ENCODE results near the gene ARHGDIA.

DNA sequence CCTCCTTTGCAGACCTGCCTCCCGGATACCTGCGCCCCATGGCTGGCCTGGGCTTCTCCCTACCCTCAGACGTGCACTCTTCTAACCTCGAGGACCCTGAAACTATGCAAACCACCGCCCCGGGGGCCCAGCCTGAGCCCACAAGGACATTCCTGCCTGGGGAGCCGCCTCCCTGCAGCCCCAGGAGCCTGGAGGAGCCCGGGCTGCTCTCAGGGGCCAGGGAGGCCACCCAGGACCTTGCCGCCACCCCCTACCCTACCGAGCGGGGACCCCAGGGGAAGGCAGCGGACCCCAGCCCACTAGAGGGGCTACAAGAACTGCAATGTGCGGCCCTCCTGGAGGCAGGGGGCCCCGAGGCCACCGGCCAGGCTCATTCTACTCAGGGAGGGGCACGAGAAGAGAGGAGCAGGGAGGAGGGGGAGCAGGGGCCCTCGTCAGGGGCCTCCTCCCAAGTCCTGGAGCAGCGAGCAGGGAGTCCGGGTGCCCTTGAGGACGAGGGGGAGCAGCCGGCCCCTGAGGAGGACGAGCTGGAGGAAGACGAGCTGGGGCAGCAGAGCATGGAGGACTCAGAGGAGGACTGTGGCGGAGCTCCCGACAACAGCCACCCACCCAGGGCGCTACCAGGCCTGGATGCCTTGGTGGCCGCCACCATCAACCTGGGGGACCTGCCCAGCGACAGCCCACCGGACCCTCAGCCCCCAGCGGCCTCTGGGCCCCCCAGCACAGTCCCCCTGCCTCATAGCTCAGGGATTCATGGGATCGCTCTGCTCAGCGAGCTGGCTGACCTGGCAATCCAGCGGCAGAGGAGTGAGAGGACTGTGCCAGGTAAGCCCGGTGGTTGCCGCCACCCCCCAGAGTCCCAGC, 52.0 kb downstream of the BAHCC1 start:
- RRBS: 74% methylated on average over 7 of the region's 35 CpGs

DNA sequence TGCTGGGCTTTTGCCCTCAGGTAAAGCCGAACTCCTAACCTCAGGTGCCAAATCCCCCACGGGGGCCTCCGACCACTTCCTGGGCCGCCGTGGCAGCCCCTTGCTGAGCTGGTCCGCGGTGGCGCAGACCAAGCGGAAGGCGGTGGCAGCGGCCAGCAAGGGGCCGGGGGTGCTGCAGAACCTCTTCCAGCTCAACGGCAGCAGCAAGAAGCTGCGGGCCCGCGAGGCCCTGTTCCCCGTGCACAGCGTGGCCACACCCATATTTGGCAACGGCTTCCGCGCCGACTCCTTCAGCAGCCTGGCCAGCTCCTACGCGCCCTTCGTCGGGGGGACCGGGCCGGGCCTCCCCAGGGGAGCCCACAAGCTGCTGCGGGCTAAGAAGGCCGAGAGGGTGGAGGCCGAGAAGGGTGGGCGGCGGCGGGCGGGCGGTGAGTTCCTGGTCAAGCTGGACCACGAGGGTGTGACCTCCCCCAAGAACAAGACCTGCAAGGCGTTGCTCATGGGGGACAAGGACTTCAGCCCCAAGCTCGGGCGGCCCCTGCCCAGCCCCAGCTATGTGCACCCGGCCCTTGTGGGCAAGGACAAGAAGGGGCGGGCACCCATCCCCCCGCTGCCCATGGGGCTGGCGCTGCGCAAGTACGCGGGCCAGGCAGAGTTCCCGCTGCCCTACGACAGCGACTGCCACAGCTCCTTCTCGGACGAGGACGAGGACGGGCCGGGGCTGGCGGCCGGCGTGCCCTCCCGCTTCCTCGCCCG, 51.6 kb downstream of the ACTG1 start:
- RRBS: no CpG with 5 or more reads among the region's 61 CpGs

DNA sequence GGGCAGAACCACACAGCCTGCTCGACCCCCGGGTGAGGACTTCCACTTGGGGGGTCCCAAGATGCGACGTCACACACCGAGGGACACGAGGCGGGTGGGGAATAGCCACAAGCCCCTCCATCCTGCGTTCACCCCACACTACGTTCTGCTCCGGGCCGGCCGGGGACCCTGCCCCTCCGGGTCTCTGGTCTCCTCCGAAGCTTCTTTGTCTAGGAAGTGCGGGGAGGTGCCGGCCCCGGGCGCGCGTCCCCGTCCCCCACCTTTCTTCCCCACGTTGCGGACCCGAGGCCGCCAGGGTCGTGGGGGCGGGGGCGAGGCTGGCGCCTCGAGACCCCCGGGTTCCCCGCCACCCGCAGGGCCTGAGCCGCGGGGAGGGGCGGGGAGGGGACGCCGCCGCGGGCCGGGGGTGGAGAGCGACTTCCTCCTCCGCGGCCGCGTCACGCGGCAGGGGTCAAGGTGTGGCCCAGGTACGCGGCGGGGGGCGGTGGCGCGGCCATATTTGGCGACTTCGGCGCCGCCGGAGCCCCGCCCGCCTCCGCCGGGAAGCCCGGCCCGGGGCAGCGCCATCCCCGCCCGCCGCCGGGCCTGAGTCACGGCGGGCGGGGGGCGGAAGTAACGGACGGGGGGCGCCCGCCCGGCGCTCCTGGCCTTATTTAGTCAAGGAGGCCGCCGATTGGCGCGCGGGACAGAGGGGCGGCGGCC, 1.8 kb upstream of the ACTG1 start:
- RRBS: 46% methylated on average over 42 of the region's 87 CpGs

- RRBS: no CpG with 5 or more reads among the region's 15 CpGs
These were observed 16.9 kb upstream of the FAAP100 start for GRCh38 chr17:81568996-81569479.

- RRBS: no CpG with 5 or more reads among the region's 10 CpGs
These were observed 21.5 kb upstream of the FAAP100 start for GRCh38 chr17:81573608-81574050.

- RRBS: no CpG with 5 or more reads among the region's 9 CpGs
These were observed 7.1 kb downstream of the NPLOC4 start for GRCh38 chr17:81629519-81630486.

DNA sequence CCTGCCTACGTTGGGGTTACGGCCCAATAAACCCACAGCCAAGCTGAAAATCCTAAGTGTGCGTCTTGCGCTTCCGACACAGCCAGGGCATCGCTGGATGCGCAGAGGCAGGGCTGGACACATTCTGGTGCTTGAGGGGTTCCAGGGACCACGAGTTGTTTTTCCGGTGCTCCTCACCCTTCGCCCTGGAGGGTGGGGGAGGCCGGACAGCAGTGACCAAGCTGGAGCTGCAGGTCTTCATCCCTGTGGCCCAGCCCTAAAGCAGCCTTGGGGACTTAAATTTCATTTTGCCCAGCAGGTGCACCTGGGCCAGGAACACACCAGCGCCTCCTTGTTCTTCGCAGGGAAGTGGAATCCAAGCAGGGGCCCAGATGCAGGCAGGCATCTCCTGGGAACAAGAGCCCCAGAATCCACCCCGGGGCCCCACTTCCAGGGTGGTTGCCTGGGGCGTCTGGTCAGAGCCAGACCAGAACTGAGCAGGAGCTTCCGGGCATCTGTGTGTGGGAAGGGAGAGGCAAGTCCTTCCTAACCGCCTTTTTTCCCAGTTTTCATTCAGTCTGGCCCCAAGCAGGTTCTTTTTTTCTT, 925 bp upstream of the SLC25A10 start:
- RRBS: 7% methylated on average over 3 of the region's 17 CpGs

DNA sequence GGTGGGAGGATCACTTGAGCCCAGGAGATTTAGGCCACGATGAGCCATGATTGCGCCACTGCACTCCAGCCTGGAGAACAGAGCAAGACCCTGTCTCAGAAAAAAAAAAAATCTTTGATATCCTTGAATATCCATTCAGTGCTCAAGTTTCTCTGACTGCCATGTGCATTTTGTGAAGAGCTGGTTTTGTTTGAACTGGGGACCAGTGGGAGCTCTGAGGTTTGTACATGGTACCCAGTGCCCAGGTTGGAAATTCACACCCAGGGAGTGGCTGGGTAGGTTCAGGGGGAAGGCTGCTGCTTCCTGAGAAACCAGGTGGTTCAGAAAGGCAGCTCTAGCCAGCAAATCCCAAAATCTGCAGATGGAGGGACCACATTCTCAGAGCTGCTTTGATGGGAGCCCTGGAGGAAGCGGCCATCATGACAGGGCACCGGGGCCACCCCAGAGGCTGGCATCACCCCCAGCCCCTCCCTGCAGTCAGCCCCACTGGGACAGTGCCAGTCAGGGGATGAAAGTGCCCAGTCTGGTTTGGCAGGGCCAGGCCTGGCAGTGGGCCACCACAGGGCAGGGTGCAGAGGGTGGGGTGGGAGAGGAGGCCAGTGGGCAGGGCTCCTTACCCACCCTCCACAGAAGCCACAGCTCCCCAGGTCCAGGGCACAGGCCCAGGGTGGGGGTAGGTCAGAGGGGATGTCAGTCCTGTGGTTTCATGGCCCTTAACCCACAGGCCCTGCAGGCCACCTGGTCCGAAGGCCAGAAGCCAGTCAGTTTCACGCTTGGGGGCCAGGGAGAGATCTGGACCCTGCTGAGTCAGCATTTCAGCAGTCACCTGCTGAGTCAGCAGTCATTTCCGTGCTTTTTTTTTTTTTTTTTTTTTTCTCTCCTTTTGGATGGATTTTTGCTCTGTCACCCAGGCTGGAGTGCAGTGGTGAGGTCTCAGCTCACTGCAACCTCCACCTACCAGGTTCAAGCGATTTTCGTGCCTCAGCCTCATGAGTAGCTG, 10.1 kb downstream of the SLC25A10 start:
- RRBS: no CpG with 5 or more reads among the region's 9 CpGs

- RRBS: no CpG with 5 or more reads among the region's 10 CpGs
These were observed 997 bp upstream of the PPP1R27 start for GRCh38 chr17:81835835-81836259.

DNA sequence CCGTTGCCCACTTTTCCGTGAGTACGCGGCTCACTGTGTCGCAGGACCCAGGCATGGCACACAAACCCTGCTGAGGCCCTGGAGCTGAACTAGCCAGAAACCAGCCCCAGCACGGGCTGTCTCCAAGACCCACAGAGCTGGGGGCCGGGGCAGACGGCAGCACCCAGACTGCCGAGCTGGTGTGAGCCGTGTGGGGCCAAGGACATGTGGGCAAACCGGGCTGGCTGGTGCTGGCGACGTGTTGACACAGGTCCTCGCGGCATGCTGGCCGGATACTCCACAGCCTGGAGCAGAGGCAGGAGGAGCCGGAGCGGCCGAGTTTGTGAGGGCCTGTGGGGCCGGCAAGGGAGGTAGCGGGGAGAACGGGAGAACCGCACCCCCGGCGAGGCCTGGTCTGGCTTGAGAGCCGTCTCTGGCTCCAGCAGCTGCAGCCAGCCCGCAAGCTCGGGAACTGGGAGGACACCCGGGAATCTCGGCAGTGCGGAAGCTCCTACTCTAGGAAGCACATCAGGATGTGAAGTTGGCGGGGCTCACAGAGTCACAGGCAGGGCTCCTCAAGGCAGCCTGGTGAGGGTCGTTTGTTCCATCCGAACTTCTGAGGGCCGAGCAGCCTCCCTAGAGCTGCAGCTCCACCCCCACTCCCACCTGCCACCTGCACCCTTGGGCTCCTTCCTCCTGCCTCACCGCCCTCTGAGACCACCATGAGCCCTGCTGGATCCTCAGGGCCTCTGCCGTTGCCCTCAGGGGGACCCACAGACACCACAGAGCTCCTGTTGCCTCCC, 6.6 kb upstream of the PPP1R27 start:
- RRBS: 85% methylated on average over 19 of the region's 37 CpGs

DNA sequence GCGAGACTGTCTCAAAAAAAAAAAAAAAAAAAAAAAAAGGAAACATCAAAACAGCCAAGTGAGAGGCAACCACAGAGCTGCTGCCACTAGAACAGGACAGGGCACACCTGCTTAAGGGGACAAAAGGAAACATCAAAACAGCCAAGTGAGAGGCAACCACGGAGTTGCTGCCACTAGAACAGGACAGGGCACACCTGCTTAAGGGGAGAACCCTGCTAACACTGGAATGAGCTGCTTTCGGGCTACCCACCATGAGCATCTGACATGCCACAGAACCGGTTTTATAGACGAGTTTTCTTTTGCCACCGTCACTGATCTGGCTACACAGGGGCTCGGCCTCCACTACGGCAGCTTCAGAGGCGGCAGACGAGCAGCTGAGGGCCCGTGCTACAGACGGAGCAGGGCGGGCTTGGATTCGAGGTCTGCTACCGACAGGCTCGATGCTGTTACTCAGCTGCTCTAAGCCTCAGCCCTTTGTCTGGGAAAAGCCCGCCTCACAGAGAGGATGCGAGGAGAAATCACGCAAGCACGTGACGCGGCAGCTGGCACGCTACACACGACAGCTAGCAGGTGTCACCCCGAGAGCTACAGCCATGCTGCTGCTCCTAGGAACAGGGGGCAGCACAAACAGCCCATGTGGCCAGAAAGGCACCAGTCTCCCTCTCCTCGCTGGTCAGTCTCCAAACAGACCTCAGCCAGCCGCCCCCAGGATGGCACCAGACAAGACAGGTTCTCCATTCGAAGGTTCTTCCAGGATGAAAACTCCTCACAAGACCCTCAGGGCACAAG, 1.9 kb downstream of the P4HB start:
- RRBS: no CpG with 5 or more reads among the region's 28 CpGs

DNA sequence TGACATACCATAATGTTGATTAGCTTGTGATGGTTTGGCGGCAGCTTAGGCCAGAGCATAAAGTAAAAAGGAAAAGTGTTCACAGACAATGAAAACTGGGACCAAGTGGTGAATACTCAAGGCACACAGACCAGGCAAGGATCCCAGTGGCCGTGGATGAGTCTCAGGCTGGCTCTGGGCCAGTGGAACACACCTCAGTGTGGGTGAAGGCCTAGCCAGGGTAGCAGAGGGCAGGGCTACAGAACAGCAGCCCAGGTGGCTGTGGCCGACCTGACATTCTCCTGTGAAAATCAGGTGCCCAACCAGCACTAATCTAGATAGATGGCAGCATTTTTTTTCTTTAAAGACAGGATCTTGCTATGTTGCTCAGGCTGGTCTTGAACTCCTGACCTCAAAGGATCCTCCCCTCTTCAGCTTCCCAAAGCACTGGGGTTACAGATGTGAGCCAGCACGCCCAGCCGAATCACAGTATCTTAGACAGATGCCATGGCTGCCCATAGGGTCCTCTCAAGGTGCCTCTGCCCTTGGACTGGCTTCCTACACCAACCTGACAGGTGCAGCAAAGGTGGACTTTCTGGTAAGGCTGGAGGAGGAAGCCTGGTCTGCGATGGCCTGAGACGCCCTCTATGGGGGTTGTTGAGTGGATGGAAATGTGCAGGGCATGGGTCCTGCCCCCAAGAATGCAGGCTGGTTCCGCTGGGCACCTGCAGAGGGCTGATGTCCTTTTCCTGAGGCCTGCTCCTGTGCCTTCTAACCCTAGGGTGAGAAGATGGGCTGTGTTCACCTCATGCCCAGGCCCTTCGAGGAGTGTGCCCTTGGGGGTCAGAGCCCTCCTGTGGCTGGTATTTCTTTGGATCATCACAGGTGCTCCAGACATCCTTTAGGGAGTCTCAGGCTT, 3.7 kb upstream of the P4HB start:
- RRBS: no CpG with 5 or more reads among the region's 9 CpGs

DNA sequence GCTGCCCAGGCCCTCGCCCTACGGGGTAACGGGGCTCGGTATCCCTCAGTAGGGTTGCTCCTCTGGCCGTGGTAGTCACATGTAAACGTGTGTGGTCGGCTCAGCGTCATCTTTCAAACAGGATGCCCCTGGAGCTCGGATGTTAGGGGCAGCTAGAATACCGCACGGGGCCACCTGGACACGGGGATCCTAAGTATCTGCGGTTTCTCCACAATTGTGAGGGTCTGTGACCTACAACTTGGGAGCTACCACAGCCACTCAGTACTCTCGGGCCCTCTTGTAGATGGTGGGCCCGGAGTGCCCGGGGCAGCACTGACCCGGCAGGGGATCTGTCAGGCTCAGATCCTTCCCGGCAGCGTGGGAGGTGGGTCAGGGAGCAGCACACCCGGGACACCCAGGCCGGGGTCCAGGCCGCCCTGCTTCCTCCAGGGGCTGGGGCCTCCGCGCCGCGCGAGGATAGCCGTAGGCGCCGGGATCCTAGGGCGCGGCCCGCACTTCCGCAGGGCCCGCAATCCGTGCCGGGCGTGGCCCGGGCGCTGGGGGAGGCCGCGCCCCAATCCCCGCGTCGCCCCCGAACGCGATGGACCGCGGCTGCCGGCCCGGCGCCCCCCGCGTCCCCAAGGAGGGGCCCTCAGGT, 700 bp downstream of the ARHGDIA start:
- RRBS: 2% methylated on average over 34 of the region's 55 CpGs

DNA sequence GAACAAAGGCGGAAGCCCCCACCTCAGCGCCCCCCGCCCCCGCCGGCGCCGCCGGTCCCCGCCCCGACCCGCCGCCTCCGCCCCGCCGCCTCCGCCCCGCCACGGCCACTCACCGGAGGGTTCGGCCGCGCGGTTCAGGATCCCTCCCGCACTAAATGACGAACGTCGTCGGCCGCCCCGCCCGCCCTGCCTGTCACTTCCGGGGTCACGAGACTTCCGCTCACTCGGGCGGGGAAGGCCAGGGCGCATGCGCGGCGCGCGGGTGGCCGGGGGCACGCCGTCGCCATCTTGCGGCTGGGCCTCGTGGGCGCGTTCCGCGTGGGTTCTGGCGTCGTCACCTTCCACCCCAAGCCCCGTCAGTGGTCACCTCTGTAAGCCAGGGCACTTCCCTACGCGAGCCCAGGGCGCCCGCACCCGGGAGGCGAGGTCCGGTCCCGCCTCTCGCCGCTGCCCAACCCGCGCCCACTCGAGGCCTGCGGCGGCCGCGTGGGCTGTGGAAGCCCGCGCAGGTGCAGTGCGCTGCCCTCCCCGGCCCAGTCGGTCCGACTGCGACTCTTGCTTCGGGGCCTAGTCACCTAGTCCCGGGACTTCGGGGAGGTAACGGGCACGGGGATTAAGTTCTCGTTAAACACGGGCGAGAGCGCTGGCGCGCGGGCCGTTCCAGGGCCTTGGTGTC, at the start of gene ARHGDIA:
Gene ARHGDIA (minus strand): TSS at position 153 of the 676 bp plus-strand sequence.
- RRBS: 1% methylated on average over 49 of the region's 92 CpGs

DNA sequence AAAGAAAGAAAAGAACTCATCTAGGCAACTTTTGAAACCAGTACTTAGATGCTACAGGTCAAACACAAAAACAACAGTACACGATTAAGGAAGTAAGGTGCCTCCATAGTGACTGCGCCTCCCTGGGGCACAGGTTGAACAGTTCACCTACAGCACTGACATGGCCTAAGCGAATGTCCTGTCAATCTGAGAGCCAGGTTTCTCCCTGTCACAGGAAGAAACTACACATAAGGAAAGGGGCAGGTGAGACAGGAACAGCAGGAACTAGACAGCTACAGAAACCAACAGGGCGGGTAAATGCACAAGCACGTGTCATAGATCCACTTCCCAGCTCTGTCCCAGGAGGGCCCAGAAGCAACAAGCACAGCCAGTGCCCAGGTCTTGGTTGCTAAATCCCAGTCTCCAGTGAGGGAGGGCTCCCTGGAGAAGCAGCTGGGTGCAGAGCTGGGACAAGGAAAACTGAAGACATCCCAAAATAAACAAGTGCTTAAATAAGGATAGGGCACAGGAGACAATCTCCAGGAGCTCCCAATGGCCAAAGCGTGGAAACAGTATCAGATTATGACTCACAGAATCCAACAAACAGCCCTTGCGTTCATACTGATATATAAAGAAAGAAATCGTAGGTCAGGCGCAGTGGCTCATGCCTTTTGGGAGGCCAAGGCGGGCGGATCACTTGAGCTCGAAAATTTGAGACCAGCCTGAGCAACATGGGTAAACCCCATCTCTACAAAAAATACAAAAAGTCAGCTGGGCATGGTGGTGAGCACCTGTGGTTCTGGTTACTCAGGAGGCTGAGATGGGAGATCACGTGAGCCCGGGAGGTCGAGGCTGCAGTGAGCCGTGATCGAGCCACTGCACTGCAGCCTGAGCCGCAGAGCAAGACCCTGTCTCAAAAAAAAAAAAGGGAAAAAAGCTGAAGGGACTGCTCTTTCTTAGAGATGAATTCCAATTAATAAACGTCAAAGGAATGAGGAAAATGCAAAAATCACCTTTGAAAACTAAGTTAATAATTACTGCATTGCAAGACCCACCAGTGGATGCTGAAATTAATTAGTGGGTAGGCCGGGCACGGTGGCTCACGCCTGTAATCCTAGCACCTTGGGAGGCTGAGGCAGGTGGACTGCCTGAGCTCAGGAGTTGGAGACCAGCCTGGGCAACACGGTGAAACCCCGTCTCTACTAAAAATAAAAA, 8.4 kb upstream of the ARHGDIA start:
- RRBS: no CpG with 5 or more reads among the region's 24 CpGs

GRCh38 chr17:81922723-81923238, 4.8 kb downstream of the MAFG start:
- RRBS: 82% methylated on average over 3 of the region's 38 CpGs

DNA sequence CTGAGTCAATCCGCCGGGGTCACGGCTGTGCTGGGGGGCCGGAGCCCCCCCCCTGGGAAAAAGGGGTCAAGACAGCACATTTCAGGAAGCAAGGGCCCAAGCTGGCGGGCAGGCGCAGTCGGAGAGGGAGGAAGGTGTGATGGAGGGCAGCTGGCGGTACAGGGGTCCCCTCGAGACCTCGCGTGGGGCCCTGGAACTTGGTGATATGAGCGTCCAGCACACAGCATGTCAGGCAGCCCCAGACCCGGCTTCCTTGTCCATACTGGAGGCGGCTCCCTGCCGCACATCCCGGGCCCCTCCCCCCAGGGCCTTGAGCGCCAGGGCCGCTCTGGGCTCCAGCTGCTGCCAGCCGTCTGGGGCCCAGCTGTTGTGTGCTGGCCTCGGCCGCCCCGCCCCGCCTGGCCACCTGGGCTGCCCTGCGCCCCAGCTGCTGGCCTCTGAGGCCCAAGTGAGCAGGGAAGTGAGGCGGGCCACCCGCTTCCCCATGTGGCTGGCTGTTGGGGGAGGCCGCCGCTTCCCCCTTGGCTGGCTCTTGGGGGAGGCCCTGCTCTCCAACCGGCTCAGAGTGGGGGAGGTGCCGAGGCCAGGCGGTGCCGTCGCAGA, 5.7 kb upstream of the NOTUM start:
- RRBS: 95% methylated on average over 2 of the region's 33 CpGs

DNA sequence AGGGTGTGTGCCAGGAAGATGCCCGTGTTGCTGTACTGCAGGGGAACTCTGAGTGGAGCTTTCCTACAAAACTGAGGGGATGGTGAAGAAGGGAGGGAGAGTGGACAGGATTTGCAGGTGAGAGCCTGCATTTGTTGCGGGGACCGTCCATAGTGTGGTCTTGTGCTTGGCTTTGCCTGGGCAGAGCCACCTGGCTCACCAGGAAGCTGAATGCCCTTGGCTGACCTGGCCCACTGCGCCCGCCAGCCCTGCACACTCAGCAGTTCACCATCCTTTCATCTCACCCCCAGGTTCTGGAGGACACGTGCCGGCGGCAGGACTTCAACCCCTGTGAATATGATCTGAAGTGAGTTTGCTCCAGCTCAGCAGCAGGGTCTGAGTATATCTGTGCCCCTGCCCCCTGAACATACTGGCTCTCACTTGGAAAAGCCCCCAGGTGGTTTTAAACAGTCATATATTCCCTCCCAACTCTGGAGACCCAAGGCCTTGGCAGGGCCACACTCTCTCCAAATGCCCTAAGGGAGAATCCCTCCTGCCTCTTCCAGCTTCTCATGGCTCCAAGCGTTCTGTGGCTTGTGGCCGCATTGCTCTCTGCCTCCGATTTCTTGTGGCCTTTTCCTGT, 1.6 kb downstream of the ASPSCR1 start:
- RRBS: no CpG with 5 or more reads among the region's 11 CpGs

- RRBS: 8% methylated on average over 3 of the region's 23 CpGs
These were observed 8.7 kb downstream of the CENPX start for GRCh38 chr17:82013818-82014527.

- RRBS: 90% methylated on average over 2 of the region's 17 CpGs
These were observed 12.5 kb downstream of the FASN start for GRCh38 chr17:82085545-82085997.